Tongue (tissue), 2 donors: ENCODE data around the genes PDPR, AARS1, ST3GAL2, CALB2 and ATXN1L.

DNA sequence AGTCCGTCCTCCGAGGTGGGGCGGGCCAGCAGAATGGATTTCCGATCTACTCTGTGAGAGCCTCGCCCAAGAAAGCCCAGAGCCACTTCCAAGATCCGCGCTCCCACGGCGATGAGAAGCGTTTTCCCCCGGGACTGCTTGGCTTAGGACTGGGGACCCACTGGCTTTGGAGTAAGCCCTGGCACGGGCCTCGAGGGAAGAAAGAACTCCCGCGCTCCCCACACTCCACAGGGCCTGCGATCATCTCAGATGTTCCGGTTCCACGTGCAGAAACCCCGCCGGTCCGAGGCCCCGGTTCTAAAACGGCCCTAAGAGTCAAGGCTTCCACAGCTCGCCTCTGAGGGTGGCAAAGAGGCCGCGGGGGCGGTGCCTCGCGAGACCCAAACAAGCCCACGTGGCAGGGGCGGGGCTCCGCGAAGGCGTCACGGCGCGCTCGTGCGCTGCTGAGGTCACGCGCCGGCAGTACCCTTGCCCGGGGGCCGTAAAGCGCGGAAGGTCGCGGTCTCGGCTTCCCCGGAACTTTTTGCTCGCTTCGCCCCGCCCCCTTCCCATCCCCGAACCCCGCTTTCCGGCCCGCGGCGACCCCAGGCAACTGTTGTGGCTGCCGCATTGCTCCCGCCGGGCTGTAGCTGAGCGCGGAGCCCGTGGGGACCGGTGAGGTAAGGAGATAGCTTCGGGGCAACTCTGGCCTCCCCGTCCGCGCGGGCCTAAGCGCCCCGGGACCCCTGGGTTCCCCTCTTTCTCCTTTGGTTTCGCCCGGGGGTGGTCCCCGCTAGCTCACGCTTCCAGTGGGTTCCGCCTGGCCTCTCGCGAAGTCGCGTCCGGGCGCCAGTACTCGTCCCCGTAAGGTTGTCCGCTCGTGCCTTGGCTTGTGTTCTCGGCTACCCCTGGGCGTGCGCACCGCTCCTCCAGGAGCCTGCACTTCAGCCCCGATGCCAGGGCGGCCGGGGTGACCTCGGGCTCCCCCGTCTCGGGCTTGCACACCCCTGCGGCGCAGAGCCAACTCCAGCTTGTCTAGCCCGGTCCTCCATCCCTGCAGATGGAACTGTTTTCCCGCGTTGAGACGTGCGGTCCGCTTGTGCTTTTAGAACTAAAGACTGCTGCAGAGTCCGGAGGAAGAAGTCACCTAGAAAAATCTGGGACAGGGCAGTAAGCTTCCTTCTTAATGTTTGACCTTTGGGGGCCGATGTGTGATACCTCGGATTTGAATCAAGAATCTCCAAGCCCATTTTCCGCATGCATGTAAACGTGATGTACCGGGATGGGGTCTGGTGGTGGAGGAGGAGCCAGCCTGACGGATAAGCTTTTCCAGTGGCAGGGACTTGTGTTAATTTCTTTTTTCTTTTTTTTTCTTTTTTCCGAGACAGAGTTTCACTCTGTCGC lies at the start of gene PDPR:
Gene PDPR, plus strand, starts transcription at position 551 of the 1,383 bp plus-strand sequence.
- RAMPAGE, long total RNA = no peak

DNA sequence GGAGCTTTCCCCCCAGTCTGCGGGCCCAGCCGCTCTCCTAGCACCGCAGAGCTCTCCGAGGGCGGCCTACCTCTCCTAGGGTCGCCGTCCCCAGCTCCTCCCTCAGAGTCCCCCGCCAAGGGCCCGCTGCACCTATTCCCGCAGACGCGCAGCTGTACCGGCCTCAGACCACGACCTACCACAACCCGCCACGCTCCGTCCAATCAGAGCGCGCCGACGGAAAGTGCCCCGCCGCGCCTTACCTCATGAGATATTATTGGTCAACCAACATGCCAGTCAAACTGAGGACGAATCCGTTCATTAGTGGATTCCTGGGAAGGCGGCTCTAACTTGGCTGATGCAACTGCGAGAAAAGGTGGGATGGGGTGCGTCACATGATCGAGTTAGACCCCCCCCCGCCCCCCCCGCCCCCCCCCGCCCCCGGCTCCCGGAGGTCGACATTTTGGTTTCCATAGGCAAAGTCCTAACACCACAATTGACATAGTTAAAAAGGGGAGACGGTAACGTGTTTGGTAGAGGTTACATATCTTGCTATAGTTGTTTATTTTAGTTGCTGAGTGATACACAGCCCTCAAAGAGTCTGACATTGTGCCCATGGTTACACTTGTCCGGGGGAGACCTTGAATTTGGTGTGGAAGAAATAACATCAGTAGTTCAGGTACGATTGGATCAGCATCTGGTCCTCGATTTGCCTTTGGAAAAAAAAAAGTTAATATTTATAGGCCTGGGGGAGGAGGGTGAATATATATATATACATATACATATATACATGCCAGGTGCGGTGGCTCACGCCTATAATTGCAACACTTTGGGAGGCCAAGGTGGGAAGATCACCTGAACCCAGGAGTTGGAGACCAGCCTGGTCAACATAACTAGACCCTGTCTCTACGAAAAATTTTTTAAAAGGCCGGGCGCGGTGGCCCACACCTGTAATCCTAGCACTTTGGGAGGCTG lies at the start of gene AARS1:
Gene AARS1, minus strand, starts transcription at position 156 of the 954 bp plus-strand sequence.
- RAMPAGE, long total RNA = start-site peak on the minus strand centred at position 129 of the sequence, 74 bp wide, 45 and 68 reads in 2 replicates

GRCh38 chr16:70380401-70381221 lies 33.9 kb downstream of the DDX19A start:
- RAMPAGE, long total RNA = no peak

DNA sequence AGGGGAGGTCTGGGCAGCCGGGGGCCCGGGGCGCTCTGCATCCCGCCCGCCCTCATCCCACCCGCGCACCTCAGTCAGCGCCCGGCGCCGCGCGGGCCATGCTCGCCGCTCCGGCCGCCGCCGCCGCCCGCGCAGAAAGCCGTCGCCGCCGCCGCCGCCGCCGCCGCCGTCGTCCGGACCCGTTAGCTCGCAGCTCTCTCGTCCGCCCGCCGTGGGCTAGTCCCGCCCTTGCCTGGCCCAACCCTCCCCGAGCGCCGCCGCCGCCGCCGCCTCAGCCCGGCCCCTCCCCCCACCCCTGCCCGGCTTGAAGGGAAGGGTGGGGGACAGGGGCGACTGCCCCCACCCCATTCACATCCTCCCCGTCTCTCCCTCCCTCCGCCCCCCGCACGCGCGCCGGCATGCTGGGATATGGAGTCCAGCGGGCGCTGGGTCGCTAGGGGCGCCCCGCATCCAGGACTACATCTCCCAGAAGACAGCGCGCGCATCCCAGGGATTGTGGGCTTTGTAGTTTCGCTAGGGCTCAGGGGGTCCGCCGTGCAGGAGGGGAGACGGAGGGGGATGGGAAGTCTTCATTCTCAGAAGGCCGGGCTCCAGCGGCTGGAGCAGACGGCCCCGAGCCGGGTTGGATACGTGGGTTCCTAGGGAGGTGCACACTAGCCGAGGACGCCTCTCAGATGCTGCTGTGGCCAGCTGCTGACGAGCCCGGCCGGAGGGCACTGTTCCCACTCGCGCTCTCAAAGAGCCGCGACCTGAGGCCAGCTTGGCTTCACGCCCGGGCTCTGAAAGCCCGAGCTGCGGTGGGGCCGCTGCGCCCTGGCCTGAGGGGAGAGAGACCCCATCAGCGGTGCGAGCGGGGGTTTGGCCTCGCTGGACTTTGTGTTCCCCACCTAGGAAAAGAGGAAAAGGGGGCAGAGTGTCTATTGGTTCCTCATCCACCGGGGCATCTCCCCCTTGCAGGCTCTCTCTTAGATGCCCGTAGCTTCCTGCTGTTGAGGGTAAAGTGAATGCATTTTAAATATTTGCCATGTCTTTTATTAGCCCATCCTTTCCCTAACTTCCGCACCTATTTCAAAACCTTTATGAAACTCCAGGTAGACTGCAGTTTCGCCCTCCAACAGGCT lies at the start of gene ST3GAL2:
Gene ST3GAL2, minus strand, starts transcription at position 221 of the 1,121 bp plus-strand sequence.
- RAMPAGE, long total RNA = no peak

- RAMPAGE, long total RNA = no peak
Measured at GRCh38 chr16:70450238-70450557, 4.2 kb upstream of the FCSK start.

DNA sequence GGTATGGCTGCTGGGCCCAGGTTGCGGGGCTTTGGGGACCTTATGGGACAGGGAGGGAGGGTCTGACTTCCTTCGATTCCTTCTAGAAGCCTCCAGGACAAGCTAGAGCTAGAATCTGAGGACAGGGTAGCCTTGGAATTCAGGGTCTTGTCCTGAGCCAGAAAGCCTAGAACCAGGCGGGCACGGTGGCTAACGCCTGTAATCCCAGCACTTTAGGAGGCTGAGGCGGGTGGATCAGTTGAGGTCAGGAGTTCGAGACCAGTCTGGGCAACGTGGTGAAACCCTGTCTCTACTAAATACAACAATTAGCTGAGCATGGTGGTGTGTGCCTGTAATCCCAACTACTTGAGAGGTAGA lies 13.5 kb downstream of the FCSK start:
- RAMPAGE, long total RNA = no peak

DNA sequence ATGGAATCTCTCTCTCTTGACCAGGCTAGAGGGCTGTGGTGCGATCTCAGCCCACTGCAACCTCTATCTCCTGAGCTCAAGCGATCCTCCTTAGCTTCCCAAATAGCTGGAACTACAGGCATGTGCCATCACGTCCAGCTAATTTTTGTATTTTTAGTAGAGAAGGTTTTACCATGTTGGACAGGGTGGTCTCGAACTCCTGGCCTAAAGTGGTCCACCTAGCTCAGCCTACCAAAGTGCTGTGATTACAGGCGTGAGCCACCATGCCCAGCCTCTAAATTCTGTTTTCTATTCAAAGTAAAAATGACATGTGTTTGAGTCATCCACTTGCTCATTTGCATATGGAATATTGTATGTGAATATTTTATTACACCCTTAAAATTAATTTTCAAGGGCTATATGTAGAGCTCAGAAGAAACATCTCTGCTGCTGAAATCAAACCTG lies 50.9 kb downstream of the SF3B3 start:
- RAMPAGE, long total RNA = no peak

DNA sequence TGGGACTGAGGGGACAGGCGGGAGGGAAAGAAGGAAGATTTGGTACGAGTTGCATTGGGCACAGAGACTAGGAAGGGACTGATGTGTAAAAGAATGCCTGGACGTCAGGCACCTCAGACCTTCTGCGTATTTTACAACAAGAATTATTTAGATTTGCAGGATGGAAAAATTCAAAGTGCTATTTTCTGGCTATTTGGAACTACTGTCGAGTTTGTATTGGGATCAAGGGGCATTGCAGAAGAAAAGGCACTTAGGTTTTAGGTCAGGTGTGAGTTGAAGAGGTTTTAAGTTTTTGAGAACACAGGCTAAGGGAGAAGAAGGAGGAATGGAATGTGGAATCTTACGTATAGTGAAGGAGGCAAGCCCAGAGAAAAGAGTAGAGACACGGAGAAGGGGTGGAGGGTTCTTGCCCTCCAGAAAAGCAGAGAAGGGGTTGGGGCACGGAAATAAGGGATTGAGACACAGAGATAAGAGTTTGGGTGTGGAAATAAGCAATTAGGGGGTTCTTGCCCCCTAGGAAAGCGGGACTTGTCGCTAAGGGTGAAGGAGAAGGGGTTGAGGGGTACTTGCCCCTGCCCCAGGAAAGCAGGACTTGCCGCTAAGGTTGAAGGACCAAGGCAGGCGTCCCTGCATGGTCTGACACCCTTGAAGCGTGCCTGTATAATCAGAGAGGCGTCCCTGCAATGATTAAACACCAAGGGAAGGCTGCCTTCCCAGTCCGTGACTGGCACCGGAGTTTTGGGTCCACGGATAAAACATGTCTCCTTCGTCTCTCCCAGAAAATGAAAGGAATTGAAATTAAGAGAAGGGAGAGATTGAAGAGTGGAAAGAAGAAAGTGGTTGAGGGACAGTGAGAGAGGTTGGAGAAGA lies 25.5 kb upstream of the IL34 start:
- RAMPAGE, long total RNA = no peak

- RAMPAGE, long total RNA = no peak
Measured at GRCh38 chr16:70661006-70662297, 15.1 kb downstream of the IL34 start.

DNA sequence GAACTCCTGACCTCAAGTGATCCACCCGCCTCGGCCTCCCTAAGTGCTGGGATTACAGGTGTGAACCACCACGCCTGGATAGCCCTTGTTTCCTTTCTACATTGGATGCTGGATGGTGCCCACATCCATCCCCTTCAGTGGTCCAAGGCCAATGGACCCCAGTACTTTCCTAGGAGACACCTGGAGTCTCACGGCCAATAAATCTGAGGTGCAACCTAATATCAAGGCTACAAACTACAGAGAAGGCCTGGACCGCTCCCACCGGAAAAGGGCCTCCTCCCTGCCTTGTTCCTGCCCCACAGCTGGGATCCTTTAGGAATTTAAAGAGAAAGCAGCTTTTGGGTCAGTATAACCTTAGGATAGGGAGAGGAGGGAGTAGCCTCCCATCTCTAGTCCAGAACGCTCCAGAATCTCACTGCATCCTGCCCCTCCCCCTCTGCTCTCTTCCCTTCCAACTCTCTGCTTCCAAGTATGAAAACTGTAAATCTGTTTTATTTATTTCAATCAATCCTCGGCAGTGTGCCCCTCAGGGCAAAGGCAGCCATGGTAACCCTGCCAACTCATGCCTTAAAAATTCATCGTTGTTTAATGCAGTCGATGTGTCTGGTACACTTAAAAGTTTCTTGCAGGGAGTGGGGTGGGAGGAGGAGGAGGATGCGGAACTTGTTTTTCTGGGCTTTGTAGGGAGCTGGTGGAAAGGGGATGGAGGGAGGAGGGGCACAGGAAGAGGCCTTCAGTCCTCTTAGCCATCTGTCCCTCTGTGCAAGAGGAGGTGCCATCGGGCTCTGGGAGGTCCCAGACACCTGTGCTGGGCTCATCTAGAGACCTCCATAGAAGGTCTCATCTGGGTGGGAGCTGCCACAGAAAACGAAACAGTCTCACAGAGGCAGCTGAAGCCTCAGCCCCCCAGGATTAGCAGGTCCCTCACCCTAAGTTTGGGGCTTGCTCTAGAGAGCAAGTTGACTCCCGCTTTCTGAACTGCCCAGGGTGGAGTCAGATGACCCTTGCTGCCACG lies 21.2 kb upstream of the MTSS2 start:
- RAMPAGE, long total RNA = no peak

GRCh38 chr16:70726388-70726962 lies 40.6 kb upstream of the MTSS2 start:
- RAMPAGE, long total RNA = no peak

- RAMPAGE, long total RNA = no peak
Measured at GRCh38 chr16:70789033-70789728, 11.8 kb downstream of the VAC14 start.

DNA sequence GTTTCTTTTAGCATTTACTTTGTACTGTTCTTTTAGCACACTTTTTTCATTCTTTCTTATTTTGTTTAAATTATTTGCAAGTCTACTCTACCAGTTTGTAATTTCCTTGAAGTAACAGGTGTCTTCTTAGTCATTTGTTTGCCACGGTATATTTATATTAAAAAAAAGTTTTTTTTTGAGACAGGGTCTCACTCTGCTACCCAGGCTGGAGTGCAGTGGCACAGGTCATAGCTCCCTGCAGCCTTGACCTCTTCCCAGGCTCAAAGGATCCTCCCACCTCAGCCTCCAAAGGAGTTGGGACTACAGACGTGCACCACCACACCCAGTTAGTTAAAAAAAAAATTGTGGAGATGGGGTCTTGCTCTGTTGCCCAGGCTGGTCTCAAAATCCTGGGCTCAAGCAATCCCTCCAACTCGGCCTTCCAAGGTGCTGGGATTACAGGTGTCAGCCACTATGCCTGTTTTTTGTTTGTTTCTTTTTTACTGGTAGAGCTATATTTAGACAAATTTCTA lies 1.9 kb downstream of the CMTR2 start:
- RAMPAGE, long total RNA = no peak

DNA sequence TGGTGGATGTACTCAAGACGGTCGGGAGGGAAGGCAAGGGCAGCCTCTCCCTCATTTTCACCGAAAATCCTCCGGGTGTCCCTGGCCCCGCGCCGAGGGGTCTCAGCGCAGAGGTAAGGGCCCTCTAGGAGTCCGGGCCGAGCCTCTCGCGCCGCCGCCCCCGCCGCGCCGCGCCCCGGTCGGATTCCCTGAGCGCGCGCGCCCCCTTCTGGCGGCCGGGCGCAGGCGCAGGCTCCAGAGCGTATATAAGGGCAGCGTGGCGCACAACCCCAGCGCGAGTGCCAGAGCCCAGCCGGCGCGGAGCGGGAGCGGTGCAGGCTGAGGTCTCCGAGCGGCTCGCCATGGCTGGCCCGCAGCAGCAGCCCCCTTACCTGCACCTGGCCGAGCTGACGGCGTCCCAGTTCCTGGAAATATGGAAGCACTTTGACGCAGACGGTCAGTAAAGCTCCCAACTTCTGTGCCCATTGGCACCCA lies at the start of gene CALB2:
Gene CALB2, plus strand, starts transcription at position 272 of the 474 bp plus-strand sequence.
- RAMPAGE, long total RNA = no peak

DNA sequence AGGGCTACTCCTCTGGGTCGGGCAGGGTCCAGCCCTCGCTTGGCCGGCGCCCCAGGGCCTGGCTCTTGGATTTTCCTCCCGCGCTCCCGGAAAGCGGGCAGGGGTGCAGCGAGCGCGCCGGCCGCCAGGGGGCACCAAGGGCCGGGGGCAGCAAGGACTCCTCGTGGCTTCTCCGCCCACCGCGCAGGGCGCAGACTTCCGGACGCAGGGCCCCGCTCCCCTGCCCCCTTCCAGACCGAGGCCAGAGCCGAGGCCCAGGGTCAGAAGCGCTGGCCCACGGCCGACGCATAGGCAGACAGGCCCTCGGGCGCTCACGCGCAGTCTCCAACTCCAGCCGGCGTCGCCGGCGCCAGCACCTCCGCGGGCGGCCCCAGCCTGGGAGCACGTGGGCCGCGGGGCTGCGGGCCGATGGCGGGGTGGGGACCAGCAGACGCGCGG lies 330 bp downstream of the TLE7 start:
- RAMPAGE, long total RNA = no peak

GRCh38 chr16:71569649-71570268 lies 7.1 kb downstream of the TAT start:
- RAMPAGE, long total RNA = no peak

DNA sequence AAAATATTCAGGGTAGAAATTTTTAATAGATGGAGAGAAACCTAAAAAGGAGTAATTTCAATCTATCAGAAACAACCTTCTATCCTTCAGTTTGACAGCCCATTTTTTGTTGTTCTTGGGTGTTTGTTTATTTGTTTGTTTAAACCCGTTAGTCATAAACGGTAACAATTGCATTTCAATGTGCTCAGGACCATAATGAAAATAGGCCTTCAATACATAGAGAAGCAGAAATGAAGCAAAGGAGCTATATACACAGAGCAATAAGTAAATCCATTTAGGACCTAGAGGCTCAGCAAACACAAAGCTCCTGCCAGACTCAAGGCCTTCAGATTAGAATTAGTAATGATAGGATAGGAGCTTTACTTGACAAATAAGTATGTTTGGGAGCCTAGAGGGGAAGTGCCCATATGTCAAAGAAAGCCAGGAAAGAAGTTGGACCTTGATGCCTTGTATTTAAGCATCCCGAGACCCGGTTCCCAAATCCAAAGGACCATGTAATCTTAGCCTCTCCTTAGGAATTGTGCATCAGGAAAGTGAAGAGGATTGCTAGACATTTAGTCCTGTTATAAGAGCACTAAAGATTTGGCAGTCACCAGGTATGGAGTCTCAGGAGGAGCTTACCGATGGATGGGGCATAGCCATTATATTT lies 1.5 kb downstream of the TAT start:
- RAMPAGE, long total RNA = no peak

- RAMPAGE, long total RNA = no peak
Measured at GRCh38 chr16:71778572-71779071, 30.0 kb downstream of the AP1G1 start.

- RAMPAGE, long total RNA = no peak
Measured at GRCh38 chr16:71845701-71846112, at the start of gene ATXN1L. TSS of gene ATXN1L (plus strand) at chr16:71845976.

DNA sequence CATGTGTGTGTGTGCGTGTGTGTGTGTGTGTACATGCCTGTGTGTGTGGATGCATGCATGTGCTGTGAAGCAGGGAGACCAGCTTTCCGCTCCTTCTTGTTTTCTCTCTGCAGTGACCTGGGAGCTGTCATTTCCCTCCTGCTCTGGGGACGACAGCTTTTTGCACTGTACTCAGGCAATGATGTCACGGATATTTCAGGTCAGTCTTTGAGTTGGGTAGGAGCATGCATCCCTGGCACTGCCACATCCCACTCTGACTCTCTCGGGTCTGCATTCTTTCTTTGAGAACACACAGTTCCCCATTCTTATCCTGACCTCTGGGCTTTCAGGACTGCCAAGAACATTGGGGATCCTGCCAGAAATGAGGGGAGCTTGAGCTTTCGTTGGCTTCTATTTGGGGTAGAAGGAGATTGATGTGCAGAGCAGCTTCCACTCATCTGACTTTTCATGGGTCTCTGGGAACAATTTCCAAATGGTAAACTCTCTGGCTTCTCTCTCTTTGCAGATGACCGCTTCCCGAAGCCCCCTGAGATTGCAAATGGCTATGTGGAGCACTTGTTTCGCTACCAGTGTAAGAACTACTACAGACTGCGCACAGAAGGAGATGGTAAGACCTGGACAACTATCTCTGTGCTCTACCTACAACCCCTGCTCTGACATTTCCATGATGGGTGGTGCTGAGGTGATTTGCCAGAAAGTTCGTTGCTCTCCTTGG lies 10.9 kb downstream of the HPR start:
- RAMPAGE, long total RNA = no peak